ENCODE results near the genes RUFY3, ANKRD17, PF4V1 and CXCL5.

GRCh38 chr4:70721475-70722334 is at the start of gene RUFY3:
Gene RUFY3, plus strand, starts transcription at chr4:70721964.
- PRO-cap: no peak

GRCh38 chr4:71185155-71185532 is 1.9 kb upstream of the SLC4A4 start:
- PRO-cap: no peak

- PRO-cap: no peak
Measured at GRCh38 chr4:71236267-71236712, 49.2 kb downstream of the SLC4A4 start.

DNA sequence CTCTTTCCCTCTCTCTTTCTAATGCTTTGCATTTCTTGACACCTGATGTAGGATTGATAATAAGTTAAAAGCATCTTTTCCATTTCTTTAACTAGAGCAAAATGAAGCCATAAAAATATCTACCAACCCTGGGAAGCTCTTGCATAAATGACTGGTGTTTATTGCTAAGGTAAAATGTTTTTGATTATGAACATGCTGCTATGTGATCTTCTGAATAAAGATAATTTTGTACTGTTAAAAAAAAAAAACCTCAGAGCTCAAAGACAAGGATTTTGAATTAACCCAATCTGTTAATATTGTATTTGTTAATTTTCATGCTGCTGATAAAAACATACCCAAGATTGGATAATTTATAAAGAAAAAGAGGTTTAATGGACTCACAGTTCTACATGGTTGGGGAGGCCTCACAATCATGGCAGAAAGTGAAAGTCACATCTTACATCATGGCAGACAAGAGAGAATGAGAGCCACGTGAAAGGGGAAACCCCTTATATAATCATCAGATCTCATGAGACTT is 161.4 kb downstream of the GC start:
- PRO-cap: no peak

- PRO-cap: bidirectional peak, plus-strand start at chr4:73068835, minus-strand start at chr4:73068585
Measured at GRCh38 chr4:73068317-73068935, 1.1 kb downstream of the COX18 start.

GRCh38 chr4:73257879-73258870 is at the start of gene ANKRD17:
Gene ANKRD17, minus strand, starts transcription at chr4:73258798.
- PRO-cap: bidirectional peak, plus-strand start at chr4:73258431, minus-strand start at chr4:73258332; bidirectional peak, plus-strand start at chr4:73258908, minus-strand start at chr4:73258798

- PRO-cap: no peak
Measured at GRCh38 chr4:73274776-73275215, 16.2 kb upstream of the ANKRD17 start.

DNA sequence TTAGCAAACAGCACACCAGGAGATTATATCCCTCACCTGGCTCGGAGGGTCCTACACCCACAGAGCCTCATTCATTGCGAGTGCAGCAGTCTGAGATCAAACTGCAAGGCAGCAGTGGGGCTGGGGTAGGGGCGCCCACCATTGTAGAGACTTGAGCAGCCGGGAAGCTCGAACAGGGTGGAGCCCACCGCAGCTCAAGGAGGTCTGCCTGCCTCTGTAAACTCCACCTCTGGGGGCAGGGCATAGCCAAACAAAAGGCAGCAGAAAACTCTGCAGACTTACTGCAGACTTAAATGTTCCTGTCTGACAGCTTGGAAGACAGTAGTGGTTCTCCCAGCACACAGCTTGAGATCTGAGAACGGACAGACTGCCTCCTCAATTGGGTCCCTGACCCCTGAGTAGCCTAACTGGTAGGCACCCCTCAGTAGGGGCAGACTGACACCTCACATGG is 61.1 kb upstream of the ANKRD17 start:
- PRO-cap: no peak

DNA sequence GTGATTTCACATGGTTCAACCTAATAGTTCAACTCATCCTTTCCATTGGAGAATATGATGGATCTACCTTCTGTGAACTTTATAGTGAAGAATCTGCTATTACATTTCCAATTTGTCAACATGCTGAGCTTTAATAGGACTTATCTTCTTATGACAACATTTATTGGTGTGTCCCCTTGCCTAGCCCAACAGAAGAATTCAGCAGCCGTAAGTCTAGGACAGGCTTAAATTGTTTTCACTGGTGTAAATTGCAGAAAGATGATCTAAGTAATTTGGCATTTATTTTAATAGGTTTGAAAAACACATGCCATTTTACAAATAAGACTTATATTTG is 15.3 kb upstream of the AFP start:
- PRO-cap: no peak

GRCh38 chr4:73589268-73589871 is 30.9 kb downstream of the RASSF6 start:
- PRO-cap: no peak

GRCh38 chr4:73589872-73591215 is 29.9 kb downstream of the RASSF6 start:
- PRO-cap: no peak

GRCh38 chr4:73603812-73604322 is 16.4 kb downstream of the RASSF6 start:
- PRO-cap: no peak

GRCh38 chr4:73607176-73607922 is 12.9 kb downstream of the RASSF6 start:
- PRO-cap: no peak

DNA sequence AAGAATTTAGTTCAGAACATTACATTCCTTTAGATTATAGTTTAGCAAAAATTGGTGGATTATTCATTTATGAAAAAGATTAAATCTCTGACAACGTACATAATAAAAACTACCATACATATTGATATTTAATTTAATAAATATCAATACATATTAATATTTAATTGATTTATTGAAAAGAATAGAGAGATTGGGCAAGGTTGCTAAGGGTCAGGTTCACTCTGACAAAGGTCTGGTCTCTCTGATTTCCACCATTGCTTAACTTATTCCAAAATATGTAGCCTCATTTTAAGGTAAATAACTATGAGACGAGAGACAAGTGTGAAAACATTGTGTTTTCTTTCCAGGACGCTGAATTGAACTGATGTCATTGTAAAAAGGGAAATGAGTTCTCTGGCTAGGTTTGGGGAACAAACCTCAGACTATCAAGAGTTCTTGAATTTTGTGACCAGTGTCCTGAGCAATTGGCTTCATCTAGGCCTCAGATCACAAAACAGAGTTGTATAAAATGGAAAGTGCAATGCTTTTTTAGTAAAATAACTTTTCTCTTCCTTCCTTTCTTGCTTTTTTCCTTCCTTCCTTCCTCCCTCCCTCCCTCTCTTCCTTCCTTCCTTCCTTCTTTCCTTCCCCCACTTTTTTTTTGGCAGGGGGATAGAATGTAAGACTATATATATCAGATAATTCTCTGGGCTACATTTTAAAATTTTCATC is 31.0 kb upstream of the CXCL8 start:
- PRO-cap: no peak

DNA sequence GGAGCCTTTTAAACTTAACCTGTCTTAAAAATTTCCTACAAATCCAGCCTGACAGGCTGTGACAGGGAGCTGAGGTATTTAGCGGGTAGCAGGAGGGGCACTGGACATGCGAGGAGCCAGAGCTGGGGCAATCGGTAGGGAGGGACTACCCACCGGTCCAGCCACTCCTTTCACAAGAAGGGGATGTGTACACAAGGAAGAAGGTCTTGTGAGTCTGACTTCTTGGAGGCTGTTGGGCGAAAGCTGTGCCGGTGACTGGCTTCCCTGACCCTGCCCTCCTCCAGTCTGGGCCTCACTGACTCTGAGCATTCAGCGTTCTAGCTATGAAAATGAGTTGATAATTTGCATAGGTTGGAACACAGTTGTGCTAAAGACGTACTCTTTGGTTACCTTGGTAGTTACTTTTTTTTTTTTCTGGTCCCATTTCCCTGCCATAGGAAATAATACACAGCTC is 12.7 kb upstream of the CXCL8 start:
- PRO-cap: no peak

- PRO-cap: no peak
Measured at GRCh38 chr4:73853079-73853713, at the start of gene PF4V1. Gene PF4V1, plus strand, starts transcription at chr4:73853296.

DNA sequence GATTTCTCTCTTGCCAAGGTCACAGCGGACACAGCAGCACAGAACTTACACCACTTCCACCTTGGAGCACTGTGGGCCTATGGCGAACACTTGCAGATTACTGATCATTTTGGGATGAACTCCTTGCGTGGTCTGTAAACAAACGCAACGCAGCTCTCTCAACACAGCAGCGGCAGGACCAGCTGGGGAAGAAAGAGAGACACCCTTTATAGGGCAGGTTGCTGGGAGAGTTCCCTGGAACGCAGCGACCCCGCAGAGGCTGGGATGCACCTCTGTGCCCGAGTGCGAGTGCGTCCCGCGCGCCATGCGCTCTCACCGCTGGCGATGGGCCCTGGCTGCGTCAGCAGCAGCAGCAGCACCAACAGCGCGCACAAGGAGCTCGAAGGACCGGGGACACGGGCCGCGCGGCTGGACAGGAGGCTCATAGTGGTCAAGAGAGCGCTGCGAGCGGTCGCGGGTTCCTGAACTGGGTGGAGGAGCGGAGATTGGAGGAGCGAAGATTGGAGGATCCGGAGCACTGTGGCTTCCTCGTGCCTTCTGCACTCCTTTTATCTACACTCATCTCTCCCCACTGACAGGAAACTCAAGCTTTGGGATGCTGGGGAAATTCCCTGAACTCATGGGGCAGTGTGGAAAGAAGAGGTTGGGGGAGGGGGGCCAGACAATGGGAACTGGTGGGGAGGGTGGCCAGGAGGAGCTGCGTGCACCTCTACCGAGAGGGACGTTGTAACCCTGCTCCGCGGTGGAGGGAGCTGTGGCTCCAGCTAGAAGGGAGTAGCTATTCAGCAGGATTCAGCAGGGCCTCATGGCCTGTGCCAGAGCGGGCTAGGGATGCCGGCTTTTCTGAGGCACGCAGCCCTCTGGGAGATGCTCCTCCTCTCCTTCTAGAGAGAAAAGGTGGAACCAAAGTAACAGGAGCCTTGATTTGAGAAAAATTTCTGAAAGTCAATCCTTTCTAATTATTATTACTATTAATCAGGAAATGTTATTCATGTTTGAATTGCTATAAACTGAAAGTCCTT is at the start of gene CXCL5:
Gene CXCL5 (minus strand): TSS at position 521 of the 1,022 bp plus-strand sequence.
- PRO-cap: no peak

DNA sequence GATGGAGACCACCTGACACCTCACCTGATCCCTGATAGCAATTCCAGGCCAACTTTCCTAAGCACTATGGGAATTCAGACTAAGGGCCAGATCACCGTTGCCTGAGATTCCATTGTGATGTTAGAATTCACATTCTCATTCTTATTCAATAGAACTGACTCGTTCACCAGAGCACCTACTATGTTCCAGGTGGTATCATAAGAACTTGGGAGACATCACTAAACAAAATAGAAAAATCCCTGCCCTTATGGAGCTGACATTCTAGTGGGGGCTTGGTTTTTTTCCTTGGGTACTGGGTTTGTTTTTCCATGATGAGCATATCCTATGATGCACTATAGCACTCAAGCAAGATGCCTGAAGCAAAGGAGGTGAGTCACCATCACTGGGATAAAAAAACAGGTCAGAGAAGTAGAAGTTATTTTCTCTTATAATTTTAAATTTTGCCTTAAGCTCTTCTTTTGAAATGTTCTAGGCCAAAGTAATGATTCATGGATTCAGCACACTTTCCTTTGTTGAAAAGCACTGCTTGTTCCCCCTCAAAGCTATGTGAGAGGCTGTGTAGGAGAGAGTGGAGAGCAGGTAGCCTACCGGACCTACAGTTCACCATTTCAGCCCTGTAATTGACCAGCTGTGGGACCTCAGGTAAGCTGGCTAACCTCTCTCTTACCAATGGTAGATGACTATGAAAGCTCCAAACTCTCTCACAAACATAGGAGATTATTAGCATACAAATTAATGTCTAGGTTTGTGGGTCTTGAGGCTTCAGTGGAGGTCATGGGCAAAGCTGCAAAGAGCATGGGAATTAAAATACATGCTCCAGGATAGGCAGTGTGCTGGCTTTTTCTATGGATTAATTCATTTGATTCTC is 15.3 kb upstream of the CXCL2 start:
- PRO-cap: no peak

GRCh38 chr4:74122920-74123644 is 24.1 kb upstream of the CXCL2 start:
- PRO-cap: no peak

GRCh38 chr4:74214628-74215006 is 56.7 kb downstream of the MTHFD2L start:
- PRO-cap: no peak

Measured in natural killer cell (primary cell).